ENCODE data around the gene ABCA10.

- PRO-cap = no peak
- RAMPAGE, long total RNA, 3 experiments = no peak in any of the 3 experiments
These were observed 66.2 kb downstream of the PITPNC1 start for GRCh38 chr17:67443155-67443750.

DNA sequence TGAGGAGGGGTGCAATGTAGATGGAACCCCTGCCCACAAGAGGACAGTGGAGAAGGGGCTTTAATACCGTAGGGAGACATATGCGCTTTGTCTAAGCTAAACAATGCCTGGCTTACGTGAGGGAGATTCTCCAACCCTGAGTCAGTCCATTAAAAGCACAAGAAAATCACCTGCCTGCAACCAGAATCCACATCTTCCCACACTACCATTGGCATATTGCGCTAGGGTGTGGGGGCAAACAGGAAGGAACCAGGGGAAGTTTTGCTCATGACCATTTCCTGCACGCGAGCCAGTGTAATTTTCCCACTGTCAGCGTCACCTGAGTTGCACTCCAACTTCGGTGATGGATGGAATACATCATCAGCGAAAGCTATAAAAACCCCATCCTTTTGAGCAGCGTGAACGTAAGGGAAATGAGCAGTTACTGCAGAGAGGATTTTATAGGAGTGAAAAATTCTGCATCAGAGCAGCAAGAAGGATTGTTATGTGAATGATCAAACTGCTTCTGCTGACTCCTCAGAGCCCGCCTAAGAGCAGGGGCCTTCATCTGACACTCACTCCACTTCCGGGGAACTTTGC lies 167.9 kb upstream of the NOL11 start:
- PRO-cap = no peak
- RAMPAGE, long total RNA, 3 experiments = no peak in any of the 3 experiments

DNA sequence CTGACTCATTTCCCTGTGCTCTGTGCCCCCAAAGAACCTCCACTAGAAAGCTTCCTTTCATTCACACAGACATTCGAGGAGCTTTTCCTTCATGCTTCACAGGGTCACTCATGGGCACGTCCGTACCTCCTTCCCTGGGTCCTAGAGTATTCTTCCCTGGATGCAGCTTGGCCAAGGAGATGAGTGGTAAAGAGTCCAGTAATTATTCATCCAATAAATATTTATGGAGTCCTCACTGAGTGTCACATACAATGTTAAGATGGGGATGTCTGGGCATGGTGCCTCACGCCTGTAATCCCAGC lies 83.8 kb upstream of the NOL11 start:
- PRO-cap = no peak
- RAMPAGE, long total RNA, 3 experiments = no peak in any of the 3 experiments

GRCh38 chr17:67635107-67635679 lies 82.5 kb upstream of the NOL11 start:
- PRO-cap = no peak
- RAMPAGE, long total RNA, 3 experiments = no peak in any of the 3 experiments

DNA sequence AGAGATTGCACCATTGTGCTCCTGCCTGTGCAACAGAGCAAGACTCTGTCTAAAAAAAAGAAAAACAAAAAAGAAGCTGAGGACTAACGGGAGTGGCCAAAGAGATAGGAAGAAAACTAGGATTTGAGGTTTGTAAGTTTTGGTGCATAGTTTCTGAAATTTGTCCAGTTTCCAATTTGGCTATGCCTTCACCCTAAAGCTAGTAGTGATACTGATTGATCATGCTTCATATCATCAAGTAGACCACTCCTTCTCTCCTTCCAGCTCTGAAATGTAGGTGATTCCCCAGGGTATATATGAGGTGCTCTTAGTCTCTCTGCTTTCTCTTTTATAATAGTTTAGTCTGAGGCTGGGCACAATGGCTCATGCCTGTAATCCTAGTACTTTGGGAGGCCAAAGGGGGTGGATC lies 10.5 kb upstream of the BPTF start:
- PRO-cap = no peak
- RAMPAGE, long total RNA, 3 experiments = no peak in any of the 3 experiments

DNA sequence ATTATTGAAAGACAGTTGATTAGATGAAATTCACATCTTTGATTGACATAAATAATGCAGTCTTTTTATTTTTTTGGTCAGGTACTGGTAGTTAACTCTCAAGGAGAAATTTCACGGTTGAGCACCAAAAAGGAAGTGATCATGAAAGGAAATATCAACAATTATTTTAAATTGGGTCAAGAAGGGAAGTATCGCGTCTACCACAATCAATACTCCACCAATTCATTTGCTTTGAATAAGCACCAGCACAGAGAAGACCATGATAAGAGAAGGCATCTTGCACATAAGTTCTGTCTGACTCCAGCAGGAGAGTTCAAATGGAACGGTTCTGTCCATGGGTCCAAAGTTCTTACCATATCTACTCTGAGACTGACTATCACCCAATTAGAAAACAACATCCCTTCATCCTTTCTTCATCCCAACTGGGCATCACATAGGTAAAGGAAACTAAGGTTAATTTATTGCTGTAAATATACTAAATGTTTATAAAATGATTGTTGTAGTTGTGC lies 68.0 kb downstream of the BPTF start:
- PRO-cap = no peak
- RAMPAGE, long total RNA, 3 experiments = no peak in any of the 3 experiments

DNA sequence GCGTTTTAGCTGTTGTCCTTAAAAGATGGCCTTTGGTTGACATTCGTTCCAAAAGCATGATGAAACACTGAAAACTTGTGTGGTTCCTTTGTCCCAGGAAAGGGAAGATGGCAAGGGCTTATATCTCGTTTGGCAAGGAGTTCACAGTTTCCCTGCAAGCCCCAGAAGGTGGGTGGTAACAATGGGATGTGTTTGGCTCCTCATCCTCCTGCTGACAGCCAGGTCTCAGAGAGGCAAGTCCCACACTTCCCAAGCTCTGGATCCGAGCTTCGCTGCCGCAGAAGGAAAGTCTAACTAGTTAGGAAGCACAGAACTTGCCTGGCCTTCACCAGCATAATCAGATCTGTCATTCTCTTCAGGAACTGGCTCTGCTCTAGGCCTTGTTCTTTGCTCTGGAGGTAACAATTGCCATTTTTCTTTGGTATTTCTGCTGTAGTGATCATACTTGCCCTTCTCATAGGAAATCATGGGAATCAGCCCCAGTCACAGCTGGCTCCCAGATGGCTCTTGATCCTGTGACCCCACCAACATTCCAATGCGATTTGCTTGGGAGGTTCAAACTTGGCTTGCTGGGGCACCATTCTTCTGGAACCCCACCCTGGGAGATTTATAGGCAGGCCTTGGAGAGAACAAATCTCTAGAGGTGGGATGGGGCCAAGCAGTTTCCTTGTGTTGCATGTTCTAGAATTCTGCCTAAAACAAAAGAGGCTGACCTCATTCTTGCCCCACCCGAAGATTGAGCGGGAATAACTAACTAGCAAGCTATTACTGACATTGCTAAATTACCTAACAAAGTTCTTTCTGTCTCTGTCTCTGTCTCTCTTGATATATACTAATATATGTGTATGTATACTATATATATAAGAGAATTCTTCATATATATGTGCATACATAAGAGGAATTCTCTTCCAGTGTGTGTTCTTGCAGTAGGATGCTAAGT lies 18.0 kb downstream of the KPNA2 start:
- PRO-cap = no peak
- RAMPAGE, long total RNA, 3 experiments = no peak in any of the 3 experiments

GRCh38 chr17:68161630-68162548 lies 86.0 kb upstream of the AMZ2 start:
- PRO-cap = no peak
- RAMPAGE, long total RNA, 3 experiments = no peak in any of the 3 experiments

DNA sequence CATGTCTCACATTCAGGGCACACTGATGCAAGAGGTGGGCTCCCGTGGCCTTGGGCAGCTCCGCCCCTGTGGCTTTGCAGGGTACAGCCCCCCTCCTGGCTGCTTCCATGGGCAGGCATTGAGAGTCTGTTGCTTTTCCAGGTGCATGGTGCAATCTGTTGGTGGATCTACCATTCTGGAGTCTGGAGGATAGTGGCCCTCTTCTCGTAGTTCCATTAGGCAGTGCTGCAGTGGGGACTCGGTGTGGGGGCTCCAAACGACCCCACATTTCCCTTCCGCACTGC lies 5.7 kb downstream of the PRKAR1A start:
- PRO-cap = no peak
- RAMPAGE, long total RNA, 3 experiments = no peak in any of the 3 experiments

DNA sequence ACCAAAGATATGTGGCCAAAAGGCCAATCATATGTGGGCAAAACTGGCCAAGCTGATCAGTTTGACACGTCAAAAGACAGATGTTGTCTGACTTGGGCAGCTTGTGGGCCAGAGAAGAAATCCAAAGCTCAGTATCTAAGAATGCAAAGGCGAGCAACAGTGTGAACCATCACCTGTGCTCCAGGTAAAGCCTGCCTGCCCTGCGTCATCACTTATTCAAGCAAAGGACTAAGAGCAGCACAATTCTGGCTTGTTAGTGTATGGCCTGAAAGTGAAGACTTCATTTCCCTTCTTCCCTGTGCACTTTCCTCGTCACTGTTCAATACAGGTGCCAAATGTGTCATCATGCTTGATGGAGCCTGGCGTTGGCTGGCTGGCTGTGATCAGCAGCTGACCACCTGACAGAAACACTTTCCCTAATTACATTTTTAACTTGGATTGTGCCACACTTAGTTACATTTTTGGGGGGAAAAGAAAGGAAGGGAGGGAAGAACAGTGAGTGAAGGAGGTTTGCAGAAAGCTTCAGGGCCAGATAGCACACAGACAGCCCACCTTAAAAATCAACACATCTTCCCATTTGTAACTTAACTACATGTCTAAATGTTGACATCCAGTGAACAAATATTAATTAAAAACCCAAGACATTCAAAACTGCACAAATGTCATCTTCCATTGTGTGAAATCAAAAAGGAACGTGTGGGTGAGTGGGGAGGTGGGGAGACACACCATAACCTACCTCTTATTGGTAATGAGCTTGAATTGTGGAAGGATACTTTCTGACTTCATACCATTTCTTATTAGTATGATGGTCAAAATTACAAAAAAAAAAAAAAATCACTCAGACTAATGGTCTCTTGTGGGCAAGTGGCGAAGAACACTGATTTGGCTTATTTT lies 4.5 kb downstream of the FAM20A start:
- PRO-cap = no peak
- RAMPAGE, long total RNA, 3 experiments = no peak in any of the 3 experiments

- PRO-cap = no peak
- RAMPAGE, long total RNA, 3 experiments = no peak in any of the 3 experiments
These were observed 132.6 kb upstream of the FAM20A start for GRCh38 chr17:68733584-68734357.

- PRO-cap = no peak
- RAMPAGE, long total RNA, 3 experiments = no peak in any of the 3 experiments
These were observed 4.2 kb downstream of the ABCA8 start for GRCh38 chr17:68950885-68951406.

DNA sequence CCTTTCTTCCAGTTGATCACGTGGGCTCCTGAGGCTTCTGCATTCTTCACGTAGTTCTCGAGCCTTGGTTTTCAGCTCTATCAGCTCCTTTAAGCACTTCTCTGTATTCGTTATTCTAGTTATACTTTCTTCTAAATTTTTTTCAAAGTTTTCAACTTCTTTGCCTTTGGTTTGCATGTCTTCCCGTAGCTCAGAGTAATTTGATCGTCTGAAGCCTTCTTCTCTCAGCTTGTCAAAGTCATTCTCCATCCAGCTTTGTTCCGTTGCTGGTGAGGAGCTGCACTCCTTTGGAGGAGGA lies 48.6 kb upstream of the ABCA8 start:
- PRO-cap = no peak
- RAMPAGE, long total RNA, 3 experiments = start-site peak on the minus strand in 1 of 3 experiments, centred at position 151 of the sequence, 87 reads per replicate

- PRO-cap = no peak
- RAMPAGE, long total RNA, 3 experiments = no peak in any of the 3 experiments
These were observed 952 bp downstream of the ABCA9 start for GRCh38 chr17:69059553-69060396.

DNA sequence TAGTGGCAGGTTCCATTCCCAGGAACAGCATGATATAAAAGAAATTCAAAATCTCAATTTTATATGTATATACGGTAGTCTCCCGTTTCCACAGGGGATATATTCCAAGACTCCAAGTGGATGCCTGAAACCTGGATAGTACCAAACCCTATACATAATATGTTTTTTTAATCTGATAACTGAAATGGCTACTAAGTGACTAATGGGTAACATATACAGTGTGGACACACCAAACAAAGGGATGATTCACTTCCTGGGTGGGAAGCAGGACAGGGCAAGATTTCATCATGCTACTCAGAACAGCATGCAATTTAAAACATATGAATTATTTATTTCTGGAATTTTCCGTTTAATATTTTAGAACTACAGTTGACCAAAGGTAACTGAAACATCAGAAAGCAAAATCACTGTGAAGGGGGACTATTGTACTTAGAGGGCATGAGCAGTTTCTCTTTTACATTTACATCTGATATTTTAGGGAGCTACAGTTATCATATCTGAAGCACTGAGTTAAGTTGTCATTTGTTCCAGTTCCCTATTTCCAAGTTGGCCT lies 34.0 kb upstream of the ABCA6 start:
- PRO-cap = no peak
- RAMPAGE, long total RNA, 3 experiments = no peak in any of the 3 experiments

GRCh38 chr17:69228437-69229164 lies at the start of gene ABCA10:
ABCA10 (minus strand) TSS chr17:69228824.
- PRO-cap = no peak
- RAMPAGE, long total RNA, 3 experiments = start-site peak on the minus strand in 2 of 3 experiments, at chr17:69228643-69228770 at its widest, 59 to 169 reads per replicate

DNA sequence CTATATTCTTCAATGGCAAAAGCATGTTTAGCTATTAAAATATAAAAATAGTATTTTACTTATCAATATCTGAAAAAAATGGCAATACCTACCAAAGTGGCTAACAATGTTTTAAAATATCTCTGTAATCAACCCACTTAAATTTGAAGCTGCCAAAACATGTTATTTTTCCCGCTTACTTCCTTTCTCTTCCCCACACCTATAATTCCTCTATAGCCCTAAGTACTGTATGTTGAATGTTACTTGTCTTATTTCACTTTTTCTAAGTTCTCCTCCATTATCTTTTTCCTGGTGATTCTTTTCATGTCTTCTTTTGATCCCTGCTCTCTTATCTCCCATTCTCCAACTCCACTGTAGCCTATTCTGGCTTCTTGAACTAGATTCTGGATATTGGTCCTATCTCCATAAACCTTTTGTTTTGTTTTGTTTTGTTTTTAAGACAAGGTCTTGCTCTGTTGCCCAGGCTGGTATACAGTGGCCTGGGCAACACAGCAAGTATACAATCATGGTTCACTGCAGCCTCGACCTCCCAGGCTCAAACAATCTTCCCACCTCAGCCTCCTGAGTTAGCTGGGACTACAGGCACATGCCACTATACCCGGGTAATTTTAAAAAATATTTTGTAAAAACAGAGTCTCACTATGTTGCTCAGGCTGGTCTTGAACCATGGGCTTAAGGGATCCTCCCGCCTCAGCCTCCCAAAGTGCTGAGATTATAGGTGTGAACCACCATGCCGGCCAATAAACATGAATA lies 19.8 kb upstream of the ABCA10 start:
- PRO-cap = no peak
- RAMPAGE, long total RNA, 3 experiments = no peak in any of the 3 experiments

- PRO-cap = no peak
- RAMPAGE, long total RNA, 3 experiments = no peak in any of the 3 experiments
These were observed 3.7 kb downstream of the ABCA5 start for GRCh38 chr17:69322971-69323828.

DNA sequence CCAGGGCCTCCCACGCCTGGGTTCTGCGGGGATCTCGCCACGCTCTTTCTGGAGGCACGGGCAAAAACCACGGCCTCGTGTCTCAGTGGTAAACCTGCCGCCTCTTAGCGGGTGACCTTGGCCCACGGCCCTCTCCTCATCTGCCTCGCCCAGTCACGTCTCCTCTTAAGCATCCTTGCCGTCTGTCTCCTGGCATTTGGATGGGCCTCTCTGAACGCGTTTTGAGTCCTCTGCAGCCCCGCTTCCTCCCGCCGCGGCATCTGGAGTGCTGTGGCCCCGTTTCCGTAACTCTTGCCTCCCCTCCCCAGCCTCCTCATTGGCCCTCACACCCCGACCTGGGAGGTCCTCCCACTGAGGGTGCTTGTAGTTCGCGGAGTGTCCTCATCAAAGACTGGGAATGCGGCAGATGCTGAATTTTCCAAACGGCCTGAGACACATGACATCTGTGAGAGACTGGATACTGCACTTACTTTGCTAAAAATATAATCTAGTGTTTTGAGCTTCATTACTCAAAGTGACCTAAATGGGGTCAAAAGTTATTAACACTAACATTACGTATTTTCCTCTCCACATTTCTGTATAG lies 570 bp upstream of the ABCA5 start:
- PRO-cap = unidirectional peak, minus-strand start at position 262 of the sequence
- RAMPAGE, long total RNA, 3 experiments = no peak in any of the 3 experiments

DNA sequence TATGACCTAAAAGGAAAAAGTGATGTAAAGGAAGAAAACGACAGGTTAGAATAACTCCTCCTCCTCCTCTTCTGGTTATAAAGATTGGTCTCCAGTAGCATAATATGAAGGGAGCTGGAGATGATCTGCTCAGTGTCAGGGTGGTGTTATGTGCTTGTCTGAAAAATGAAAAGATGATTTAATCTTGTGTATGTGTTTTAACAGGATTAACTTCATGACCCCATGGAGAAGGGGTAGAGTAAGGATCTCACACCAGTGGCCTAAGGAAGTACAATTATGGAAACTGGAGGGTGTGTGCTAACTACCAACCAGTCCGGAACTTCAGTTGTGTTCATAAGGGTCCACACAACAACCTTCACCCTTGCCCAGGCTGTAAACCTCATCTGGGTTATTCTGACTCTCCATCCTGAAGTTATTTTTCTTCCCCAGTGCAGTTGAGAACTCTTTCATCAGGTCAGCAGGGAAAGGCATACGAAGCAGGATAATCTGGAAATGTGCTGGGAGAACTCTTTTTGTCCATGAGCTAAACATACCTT lies 158.8 kb downstream of the MAP2K6 start:
- PRO-cap = no peak
- RAMPAGE, long total RNA, 3 experiments = no peak in any of the 3 experiments

Data from tibial nerve (tissue), 3 donors.